Colon Carcinoma Metastatic in the Lung (tissue), 2 donors: ENCODE results near the genes ADAR and FLAD1.

GRCh38 chr1:154327128-154327497 is 1.8 kb downstream of the ATP8B2 start:
- PRO-cap, 2 experiments, result no peak in any of the 2 experiments

DNA sequence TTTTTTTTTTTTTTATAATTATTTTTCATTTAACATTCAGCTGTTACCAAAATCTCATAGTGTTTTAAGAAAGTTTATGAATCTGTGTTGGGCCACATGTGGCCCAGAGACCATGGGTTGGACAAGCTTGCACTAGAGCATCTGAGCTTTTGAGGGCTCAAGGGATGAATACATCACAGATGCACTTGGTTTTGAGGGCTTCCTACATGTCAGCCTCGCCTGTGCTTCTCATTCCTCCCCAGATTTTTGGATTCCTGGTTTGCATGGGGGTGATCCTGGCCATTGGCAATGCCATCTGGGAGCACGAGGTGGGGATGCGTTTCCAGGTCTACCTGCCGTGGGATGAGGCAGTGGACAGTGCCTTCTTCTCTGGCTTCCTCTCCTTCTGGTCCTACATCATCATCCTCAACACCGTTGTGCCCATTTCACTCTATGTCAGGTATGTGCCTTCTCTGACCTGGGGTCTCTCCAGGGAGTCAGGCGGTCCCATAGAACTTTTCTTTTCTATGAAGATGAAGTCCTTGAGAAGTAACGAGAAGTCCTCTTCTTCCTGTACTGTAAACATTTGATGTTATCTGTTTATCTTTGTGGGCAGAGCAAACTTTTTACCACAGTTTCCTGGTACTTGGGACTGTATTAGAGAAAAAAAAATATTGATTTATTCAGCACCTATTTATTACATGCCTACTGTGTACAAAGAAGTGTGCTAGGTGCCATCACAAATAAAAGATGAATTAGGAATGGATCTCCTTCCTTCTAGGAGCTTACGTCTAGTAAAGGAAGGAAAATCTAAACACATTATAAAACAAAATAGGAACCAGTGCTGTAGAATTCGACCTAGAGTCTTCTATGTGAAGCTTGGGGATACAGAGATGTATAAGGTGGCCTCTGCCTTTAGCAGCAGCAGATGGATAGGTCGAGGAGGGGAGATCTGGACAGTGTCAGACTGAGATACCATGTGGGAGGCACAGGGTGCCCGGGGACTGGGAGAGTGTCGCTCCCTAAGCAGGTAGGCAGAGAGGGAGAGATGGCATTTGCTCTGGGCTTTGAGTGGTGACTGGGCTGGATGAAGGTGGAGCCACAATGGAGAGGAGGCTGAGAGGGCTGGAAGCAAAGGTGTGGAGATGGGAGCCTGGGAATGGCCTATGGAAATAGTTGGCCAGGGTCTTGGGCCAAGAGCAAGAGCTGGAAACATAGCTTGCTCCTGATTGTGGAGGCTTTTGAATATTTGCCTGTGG is 12.2 kb downstream of the ATP8B2 start:
- PRO-cap, 2 experiments, result no peak in any of the 2 experiments

DNA sequence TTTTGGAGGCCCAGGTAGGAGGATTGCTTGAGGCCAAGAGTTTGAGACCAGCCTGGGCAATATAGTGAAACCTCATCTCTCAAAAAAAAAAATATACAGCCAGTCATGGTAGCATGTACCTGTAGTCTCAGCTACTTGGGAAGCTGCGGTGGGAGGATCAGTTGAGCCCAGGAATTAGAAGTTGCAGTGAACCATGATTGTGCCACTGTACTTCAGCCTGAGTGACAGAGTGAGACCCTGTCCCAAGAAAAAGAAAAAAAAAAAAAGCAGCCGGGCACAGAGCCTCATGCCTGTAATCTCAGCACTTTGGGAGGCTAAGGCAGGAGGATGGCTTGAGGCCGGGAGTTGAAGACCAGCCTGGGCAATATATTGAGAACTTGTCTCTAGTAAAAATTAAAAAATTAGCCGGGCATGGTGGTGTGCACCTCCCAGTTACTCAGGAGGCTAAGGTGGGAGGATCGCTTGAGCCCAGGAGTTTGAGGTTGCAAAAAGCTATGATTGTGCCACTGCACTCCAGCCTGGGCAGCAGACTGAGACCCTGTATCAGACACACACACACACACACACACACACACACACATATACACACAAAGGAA is 20.5 kb downstream of the IL6R start:
- PRO-cap, 2 experiments, result no peak in any of the 2 experiments

- PRO-cap, 2 experiments, result no peak in any of the 2 experiments
These were observed 25.7 kb downstream of the IL6R start for GRCh38 chr1:154430646-154431538.

- PRO-cap, 2 experiments, result no peak in any of the 2 experiments
These were observed 2.7 kb downstream of the UBE2Q1 start for GRCh38 chr1:154555795-154556207.

DNA sequence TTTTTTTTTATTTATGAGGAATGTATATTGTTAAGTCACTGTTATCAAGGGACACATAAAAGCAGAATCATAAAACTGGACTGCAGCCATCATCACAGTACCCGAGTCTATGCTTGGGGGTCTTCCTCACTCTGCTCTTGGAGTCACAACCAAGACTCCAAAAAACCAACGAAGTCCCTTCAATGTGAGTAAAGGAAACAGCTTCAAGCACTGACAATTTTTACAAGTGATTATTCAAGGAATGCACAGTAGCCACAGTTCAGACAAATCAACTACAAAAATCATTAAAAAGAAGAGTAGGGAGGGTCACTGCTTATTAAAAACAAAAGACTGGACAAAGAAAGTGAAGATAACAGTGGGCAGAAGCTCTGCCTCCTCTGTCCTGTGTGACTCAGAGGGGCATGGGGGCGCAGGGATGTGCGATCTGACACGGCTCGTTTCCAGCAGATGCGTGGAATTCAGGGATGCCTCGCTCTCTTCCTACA is 14.5 kb downstream of the CHRNB2 start:
- PRO-cap, 2 experiments, result no peak in any of the 2 experiments

DNA sequence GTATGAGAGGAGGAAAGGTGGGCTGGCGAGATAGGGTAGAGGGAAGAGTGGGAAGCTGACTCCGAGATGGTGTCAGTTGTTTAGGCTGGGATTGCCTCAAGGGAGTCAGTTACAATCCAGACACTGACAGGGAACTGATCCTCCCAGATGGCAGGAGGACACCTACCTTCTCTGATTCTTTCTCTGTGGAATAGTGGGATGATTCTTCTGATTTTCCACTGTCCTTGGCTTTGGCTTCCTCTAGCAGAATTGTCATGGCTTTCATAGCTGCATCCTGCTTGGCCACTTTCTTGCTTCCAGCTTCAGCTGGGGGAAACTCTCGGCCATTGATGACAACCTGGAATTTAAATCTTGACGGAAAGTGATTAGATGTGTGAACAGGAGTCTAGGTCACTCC is 9.8 kb downstream of the ADAR start:
- PRO-cap, 2 experiments, result no peak in any of the 2 experiments

DNA sequence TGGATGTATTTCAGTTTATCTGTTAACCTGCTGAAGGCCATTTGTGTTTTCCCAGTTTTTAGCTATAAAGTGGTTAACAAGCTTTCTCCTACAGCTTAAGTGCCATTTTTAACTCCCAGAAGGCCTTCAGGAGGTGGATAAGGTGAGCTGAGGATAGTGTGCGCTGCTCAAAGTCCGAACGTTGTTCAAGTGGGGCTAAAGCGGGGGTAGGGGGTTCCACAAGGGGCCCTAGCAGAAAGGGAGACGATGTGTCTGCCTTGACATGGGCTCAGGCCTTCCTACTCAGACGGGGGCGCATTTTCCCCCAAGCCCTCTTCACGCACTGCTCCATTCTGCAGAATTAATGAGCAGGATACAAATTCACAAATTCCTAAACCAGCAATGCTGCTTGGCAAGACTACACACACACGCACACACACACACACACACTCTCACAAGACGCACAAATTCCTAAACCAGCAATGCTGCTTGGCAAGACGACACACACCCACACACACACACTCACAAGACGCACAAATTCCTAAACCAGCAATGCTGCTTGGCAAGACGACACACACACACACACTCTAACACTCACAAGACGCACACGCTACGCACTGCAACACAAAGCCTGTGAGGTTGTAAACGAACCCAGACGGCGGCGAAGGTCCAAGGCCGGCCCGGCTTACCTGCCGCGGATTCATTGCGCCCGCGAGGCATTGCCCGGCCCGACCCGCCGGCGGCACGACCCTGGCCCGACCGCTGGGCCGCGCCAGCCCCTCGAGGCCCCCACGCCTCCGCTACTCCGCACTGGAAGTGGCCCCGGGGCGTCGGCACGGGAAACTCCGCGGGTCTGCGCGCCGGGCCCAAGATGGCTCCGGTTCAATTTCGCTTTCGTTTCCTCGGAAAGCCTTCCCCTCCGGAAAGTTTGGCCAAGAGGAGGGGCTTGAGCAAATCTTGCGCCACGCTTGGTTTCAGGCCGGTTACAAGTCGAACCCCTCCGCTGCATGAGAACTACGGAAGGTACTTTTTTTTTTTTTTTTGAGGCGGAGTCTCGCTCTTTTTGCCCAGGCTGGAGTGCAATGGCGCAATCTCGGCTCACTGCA is at the start of gene ADAR:
ADAR (minus strand) TSS at position 863 of the 1,085 bp plus-strand sequence.
- PRO-cap, 2 experiments, result peak in 2 of 2 experiments; most common plus-strand start position 633 of the sequence (in 2); most common minus-strand start position 826 of the sequence (in 2)

- PRO-cap, 2 experiments, result peak in 2 of 2 experiments; most common plus-strand start chr1:154627997 (in 1); most common minus-strand start chr1:154627968 (in 2)
These were observed 19.9 kb upstream of the ADAR start for GRCh38 chr1:154627819-154628326.

GRCh38 chr1:154730062-154730764 is 122.2 kb upstream of the ADAR start:
- PRO-cap, 2 experiments, result no peak in any of the 2 experiments

DNA sequence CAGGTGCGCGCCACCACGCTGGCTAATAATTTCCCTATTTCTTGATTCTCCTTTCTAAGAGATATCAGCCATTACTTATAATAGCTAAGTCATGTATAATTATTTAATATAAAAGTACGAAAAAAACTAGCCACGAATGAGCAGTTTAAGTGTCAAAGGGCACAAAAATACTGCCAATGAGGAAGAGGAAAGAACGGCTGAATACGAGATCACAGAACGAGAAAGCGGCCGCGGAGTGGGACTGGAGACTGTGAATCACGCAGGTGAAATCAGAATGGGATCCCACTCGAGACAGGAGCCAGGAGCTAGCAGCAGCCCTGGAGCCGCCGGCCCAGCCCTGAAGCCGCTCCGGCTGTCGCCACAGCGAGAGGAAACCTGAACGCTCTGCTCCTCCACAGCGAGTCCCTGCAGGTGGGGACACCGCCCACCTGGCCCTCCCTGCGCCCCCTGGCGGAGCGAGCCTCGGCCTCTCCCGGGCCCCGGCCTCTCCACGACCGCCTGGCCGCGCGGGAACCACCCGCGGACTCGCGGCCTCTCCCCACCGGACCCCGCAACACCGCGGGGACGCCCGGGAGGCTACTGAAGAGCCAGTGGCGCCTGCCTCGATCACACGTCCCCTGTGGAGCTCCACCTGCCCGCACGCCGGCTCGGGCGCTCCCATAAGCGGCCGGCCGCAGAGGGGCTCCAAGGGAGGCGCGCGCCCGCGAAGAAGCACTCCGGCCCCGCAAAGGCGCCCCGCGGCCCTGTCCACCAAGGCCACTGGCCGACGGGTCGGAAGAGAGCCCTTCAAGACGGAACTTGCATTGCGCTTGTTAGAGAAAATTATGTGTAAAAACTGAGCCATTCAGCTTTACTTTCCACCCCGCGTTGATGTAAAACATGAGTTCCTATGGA is 109.7 kb downstream of the KCNN3 start:
- PRO-cap, 2 experiments, result no peak in any of the 2 experiments

- PRO-cap, 2 experiments, result no peak in any of the 2 experiments
These were observed 541 bp downstream of the PMVK start for GRCh38 chr1:154936019-154936337.

- PRO-cap, 2 experiments, result no peak in any of the 2 experiments
These were observed 4.8 kb upstream of the PMVK start for GRCh38 chr1:154941277-154941856.

GRCh38 chr1:154982950-154983709 is at the start of gene FLAD1:
FLAD1 (plus strand) TSS chr1:154983344.
- PRO-cap, 2 experiments, result peak in 2 of 2 experiments; most common plus-strand start chr1:154983344 (in 1); most common minus-strand start chr1:154983109 (in 2)

DNA sequence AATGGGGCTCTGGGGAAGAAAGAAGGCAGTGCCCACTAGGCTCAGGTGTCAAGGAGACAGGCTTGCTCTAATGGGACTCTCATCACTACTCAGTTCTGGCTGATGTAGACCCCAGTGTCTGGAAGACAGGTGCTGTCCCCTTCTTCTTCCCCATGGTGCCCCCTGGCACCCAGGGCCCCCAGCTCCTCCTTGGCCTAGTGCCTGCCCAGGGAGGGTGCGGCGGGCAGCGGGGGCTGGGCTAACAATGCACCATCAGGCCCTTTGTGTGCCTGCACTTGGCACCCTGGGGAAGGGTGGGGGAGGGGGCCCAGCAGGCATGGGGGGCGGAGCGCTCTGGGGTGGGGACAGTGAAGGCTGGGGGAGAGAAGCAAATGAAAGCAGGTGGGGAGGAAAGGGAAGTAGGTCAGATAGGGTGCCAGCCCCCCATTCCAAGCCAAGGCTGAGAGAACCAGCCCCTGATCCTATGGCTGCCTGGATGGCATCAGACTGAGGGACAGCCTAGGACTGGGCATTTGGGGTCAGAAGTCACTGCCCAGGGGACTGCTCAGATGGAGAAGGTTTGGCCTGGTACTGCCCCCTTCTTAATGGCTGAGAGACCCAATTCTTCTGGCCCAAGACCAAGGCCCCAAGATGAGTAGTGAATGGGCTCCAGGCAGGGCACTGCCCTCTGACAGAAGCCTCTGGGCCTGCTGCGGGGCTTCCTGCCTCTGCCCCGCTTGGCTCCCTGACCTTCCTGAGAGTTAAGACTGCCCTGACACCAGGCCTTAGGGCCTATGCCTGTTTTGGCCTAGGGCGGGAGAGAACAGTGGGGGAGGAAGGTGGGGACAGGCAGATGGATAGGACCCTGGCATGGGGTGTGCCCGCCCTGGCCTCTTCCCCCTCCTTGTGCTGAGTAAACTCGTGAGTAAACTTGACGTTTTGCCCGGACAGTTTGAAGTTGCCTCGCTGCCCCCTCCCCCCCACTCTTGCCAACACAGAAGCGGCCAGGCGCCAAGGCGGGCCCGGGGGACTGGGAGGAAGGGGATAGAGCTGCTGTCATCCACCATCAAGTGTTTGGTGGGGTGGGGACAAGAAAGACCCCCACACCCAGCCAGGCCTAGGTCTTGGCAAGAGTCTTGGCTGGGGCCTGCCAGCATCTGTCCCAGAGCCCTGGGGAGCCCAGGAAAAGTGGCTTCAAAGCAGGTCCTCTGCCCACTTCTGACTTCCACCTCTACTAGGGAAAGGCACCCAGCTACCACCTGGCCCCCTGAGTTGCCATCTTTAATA is 2.7 kb downstream of the ZBTB7B start:
- PRO-cap, 2 experiments, result peak in 2 of 2 experiments; most common plus-strand start position 347 of the sequence (in 1); most common minus-strand start position 171 of the sequence (in 2)

- PRO-cap, 2 experiments, result peak in 2 of 2 experiments; most common minus-strand start chr1:155008523 (in 2)
These were observed 5.9 kb downstream of the ZBTB7B start for GRCh38 chr1:155008243-155009176.

- PRO-cap, 2 experiments, result no peak in any of the 2 experiments
These were observed 15.3 kb downstream of the DCST2 start for GRCh38 chr1:155018165-155018743.

DNA sequence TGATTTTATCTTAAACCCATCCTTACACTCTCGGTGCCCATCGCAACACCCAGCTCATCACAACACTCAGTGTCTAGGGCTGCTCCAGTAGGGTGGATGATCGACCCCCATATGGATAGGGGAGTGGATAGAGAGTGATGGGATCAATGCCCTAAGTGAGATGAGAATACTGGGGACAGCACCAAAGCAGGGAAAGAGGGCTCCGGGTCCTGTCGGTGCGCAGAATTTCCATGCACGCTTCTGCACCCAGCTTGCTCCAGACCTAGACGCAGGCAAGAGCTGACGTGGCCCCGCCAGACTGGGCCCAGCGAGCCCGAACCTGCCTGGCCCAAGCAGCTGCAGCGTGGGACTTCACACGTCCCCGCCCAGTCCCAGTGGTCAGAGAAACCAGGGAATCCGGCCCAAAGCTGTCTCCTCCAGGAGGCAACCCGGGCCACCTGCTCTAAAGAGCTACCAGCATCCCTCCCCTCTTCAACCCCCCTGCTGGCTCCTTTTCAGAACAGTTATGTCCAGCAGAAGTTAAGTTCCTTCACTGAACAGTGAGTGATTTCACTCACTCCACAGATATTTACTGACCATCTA is 2.3 kb upstream of the EFNA1 start:
- PRO-cap, 2 experiments, result no peak in any of the 2 experiments

DNA sequence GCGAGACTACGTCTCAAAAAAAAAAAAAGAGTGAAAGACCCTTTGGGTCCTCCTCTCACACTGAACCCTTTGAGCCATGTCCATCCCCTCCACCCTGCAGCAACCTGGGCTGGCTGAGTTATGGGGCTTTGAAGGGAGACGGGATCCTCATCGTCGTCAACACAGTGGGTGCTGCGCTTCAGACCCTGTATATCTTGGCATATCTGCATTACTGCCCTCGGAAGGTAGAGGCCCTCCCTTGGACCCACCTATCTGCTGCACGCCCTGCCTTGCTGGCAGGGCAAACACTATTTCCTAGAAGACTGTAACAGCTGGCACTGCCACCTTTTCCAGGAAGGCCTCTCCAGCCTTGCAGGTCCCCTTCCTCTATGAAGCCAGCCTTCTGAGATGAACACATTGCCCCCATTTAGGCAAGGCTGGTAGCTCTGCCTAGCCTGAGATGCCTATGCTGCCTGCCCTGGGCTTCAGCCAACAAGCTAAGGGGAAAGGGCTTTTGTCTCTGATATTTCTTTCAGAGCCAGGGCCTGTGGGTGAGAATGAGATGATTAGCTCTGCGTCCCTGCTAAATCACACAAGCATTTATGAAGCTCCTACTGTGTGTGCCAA is 1.2 kb downstream of the SLC50A1 start:
- PRO-cap, 2 experiments, result no peak in any of the 2 experiments

GRCh38 chr1:155182176-155182576 is 8.5 kb downstream of the TRIM46 start:
- PRO-cap, 2 experiments, result no peak in any of the 2 experiments